Measurements from ENCODE around the gene AP3D1.

DNA sequence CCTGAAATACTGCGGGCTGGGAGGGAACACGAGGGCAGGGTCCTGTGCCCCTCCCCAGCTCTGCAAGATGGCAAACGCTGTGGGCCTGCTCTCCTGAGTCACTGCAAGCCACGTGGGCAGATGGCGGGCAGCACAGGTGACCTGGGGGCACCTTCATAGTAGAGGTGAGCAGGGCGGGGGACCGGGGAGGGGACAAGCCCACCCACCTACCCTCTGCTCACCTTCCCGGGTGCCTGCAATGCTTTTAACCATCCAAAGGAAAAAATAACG is 12.0 kb downstream of the MKNK2 start:
- RRBS = 88% methylated on average over 2 of the region's 9 CpGs

DNA sequence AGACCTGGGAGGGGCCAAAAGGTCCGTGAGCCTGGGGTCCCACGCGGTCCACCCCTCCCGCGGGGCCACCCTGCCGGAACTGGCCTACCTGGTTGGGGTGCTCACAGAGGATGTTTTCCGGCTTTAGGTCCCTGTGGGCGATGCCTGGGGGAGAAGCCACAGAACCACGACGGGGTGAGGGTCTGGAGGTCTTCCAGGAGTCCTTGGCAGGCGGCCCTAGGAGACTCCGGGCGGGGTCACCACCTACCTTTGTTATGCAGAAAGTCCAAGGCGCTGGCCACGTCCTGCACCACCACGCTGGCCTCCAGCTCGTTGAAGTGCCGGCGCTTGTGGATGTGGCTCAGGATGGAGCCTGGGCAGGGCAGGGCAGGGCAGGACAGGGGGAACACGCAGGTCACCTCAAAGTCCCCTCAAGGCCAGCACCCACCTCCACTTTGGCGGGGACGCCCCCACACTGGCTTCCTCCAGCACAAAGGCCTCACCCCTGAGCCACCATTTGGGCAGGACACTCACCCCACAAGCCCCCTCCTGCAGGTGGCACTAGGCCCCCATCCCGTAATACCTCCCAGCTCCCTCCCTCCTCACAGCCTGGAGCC is 8.4 kb downstream of the MKNK2 start:
- RRBS = 8% methylated on average over 7 of the region's 23 CpGs

DNA sequence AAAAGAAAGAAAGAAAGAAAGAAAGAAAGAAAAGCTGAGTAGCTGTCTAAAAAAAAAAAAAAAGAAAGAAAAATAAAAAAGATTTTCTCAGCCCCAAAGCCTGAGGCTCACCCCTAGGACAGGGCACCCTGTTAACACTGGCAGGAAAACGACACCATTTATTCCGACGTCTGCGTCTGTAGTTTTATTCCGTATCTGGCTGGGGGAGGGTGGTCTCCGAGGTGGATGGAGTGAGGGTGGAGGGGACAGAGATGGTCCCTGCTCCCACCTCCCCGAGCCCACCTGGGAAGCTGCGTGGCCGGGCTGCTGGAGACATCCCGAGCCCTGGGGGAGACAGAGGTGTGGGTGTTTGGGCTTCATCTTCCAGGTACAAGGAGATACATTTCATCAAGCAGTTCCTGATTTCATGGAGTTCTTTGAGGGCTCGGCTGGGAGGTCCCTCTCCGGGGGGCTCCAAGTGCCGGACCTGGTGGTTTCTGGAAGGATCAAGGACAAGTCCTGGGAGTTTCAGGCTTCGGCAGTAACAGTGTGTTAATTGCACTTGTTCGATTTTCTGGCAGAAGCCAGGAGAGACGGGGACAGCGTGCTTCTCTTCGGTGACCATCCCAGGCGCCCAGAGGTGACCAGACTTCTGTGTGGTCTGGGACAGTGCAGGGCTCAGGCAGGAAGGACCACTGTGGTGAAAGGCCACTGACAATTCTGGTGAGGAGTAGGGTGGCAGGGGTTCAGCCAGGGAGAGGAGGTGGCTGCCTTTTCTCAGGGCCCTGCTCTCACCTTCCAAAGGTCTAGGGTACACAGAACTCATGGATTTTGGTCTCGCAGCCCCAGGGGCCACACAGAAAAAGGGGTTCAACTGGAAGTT is 20.1 kb upstream of the MKNK2 start:
- RRBS = no CpG with 5 or more reads among the region's 20 CpGs

DNA sequence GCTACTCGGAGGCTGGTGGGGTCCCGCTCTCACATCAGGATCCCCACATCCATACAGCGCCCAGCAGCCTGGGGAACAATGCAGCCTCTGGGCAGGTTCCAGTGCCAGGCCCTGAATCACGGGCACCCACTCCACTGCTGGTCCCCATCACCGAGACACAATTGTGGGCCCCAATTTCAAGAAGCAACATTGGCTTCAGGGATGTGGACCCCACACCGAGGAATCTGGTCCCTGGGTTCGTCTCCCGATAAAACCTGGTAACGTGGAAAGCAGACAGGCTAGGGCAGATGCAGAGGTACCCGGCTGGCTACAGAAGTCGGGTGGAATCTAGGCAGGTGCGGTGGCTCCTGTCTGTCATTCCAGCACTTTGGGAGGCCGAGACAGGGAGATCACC is 20.6 kb downstream of the MOB3A start:
- RRBS = no CpG with 5 or more reads among the region's 13 CpGs

- RRBS = no CpG with 5 or more reads among the region's 21 CpGs
Observed at GRCh38 chr19:2088771-2089795, 7.0 kb downstream of the MOB3A start.

GRCh38 chr19:2115840-2116418 is 19.2 kb downstream of the IZUMO4 start:
- RRBS = 95% methylated on average over 5 of the region's 25 CpGs

GRCh38 chr19:2127691-2128340 is 23.6 kb downstream of the AP3D1 start:
- RRBS = 80% methylated on average over 1 of the region's 24 CpGs

DNA sequence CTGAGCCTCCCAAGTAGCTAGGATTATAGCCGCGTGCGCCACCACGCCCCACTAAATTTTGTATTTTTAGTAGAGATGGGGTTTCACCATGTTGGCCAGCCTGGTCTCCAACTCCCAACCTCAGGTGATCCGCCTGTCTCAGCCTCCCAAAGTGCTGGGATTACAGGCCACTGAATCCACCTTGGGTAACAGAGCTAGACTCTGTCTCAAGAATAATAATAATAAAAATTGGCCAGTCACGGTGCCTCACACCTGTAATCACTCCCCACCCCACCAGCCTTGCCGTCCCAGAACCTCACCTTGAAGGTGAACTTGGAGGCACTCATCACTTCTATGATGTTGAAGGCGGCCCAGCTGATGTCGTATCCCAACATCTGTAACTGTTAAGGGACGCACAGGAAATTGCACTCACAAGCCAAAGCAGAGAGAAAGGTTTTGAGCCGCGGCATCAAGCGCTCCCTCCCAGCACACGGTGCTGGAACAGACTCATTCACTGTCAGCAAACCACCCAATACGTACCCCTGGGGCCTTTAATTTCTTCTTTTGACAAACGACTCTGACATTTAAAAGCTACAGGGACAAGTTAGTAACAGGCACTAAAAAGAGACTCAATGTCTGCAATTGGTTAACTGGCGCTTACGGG is 13.8 kb downstream of the AP3D1 start:
- RRBS = no CpG with 5 or more reads among the region's 18 CpGs

DNA sequence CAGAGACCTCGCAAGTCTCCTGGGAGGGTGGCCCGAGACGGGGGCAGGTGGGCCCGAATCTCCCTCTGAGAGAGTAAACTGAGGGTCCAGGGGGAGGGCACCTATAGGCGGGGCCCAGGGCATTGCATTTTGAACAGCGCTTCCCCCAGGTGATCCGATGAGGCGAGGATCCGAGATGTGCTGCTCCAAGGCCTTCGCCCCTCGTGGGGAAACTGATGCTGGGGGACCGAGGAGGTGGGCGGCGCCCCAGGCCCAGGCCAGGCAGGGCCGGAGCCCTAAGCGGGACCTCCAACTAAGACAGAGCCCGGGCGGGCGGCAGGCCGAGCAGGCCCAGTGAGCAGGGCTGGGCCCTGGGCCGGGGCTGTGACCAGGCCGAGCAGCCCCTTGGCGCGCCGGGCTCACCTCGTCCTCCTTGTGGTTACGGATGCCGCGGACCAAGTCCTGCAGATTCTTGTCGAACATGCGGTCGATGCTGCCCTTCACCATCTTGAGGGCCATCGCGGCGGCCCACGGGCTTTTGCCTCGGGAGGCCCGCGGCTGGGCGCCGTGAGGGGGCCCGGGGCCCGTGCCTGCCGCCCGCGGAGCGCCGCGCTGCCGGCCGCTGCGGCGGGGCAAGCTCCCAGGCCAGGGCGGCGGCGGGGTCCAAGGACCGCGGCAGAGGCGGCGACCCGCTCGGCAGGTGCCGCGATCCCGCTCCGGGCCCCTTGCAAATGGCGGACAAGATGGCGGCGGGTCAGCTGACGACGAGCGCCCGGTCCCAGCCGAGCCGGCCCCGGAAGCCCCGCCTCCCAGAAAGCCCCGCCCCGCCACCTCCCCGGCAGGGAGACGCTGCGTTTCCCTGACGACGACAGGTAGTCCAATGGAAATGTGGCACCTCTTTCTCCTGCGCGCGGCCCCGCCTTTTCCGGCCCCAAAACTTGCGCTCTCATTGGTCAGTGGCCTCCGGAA is at the start of gene AP3D1:
Gene AP3D1 (minus strand): TSS at position 730 of the 948 bp plus-strand sequence.
- RRBS = 4% methylated on average over 49 of the region's 91 CpGs

GRCh38 chr19:2180256-2180754 is 16.6 kb downstream of the DOT1L start:
- RRBS = over 99% methylated on average over 11 of the region's 24 CpGs

DNA sequence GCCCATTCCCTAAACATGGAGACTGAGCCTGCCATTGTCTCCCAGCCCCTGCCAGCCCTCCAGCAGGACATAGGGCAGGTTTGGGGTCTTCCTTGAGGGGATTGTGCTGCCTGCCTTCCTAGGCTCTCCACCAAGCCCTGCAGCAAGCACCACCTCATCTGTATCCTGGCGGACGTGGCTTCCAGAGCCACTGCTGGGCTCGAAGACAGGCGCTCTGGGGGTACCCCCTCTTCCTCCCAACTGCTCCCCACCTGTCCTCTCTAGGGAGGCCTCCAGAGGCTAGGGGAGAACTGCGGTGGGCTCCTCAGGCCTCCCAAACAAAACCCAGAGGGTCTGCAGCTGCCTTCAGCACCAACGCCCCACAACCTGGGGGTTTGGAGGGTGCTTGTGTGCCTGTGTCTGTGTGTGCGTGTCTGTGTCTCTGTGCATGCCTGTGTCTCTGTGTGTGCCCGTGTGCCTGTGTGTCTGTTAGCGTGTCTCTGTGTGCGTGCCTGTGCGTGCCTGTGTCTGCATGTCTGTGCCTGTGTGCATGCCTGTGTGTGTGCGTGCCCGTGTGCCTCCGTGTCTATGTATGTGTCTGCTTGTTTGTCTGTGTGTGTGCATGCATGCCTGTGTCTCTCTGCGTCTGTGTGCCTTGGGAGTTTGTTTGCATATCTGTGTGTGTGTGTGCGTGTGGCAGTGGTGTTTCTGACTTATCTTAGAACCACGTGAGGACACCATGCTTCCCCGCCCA is 32.3 kb downstream of the PLEKHJ1 start:
- RRBS = no CpG with 5 or more reads among the region's 18 CpGs

DNA sequence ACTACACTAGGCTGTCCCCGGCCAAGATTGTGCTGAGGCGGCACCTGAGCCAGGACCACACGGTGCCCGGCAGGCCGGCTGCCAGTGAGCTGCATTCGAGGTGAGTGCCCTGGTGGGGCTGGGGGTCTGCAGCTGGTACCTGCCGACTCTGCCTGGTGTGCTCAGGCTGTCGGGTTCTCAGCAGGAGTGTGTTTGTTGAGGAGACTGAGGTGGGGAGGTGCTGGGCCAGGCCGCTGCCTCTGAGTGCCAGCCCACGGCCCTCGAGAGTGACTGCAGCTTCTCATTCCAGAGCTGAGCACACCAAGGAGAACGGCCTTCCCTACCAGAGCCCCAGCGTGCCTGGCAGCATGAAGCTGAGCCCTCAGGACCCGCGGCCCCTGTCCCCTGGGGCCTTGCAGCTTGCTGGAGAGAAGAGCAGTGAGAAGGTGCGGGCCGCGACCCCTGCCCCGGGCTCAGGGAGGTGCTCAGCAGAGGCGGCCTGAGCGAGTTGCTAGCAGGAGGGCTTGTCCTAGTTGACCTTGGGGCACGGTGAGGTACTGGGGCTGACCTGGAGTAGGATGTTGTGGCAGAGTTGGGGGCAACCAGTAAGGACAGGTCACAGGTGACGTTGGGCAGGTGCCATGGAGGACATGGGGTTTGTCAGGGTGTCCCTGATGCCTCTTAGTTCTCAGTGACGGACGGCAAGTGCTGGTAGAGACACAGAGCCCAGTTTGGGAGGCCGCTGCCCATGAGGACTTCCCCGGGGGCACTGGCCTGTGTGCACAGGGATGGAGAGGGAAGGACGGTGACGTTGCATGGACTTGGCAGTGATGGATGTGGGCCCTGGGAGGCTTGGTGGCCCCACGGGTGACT is 19.2 kb downstream of the PLEKHJ1 start:
- RRBS = 93% methylated on average over 4 of the region's 30 CpGs

GRCh38 chr19:2239184-2239780 is 2.7 kb downstream of the SF3A2 start:
- RRBS = no CpG with 5 or more reads among the region's 9 CpGs

DNA sequence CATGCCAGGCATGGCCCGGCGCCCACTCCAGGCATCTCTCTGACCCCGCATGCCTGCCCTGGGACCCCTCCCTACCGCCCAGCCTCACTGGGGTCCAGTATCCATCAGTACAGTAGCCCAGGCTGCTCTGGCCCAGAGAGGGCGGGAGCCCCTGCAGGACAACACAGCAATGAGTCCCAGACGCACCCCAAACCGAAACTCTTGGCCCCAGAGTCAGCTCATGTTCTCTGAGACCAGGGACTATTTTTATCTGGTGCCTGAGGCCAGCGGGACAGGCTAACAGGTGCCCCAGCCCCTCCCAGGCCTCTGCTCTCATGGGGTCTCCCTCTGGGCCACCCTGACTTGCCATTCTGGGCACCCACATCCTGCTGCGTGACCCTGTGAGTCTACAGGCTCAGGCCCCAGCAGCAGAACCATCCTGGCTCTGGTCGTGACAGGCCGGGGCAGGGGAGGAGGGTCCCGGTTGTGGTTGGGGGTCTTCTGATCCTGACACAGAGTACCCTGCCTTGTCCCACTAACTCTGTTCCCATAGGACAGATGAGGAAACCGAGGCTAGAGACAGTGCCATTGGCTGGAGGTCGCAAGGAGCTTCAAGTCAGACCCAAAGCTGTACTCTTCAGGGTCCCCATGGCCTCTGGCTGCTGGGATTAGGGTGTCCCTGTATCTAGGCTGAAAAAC is 600 bp downstream of the JSRP1 start:
- RRBS = no CpG with 5 or more reads among the region's 14 CpGs

DNA sequence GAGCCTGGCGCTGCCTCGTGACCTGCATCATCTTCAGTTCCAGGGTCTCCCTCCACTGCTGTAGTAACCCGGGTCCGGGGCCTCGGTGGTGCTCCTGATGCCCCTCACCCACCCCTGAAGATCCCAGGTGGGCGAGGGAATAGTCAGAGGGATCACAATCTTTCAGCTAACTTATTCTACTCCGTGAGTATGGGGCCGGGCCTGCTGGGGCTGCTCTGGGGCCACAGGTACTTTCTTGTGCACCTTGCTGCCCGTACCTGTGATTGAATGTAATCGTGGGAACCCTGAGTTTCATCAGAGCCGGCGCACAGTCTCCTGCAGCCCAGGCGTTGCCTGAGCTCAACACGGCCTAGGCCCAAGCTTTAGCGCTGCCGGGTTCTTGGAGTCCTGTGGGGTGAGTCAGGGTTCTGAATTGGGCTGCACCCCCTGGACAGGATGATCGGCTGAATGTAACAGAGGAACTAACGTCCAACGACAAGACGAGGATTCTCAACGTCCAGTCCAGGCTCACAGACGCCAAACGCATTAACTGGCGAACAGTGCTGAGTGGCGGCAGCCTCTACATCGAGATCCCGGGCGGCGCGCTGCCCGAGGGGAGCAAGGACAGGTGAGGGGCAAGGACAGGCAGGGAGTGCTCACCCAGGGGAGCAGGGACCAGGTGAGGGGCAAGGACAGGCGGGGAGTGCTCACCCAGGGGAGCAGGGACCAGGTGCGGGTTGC is 10.5 kb downstream of the PEAK3 start:
- RRBS = 9% methylated on average over 10 of the region's 33 CpGs

DNA sequence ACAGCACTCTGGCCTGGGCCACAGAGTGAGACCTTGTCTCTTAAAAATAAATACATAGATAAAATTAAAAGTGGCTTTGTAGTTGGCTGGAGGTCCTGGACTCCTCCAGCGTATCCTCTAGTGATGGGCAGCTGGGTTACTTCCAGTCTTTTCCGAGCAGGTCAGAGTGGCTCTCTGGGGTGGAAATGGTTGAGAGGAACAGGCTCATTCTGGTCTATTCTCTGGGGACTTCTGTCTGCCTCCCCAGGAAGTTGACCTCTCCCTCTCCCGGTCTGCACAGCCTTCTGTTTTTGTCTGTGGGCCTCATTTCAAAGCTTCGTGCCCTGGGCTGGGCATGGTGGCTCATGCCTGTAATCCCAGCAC is 10.0 kb downstream of the LSM7 start:
- RRBS = no CpG with 5 or more reads among the region's 4 CpGs

GRCh38 chr19:2423043-2423596 is 4.3 kb downstream of the TIMM13 start:
- RRBS = no CpG with 5 or more reads among the region's 12 CpGs

DNA sequence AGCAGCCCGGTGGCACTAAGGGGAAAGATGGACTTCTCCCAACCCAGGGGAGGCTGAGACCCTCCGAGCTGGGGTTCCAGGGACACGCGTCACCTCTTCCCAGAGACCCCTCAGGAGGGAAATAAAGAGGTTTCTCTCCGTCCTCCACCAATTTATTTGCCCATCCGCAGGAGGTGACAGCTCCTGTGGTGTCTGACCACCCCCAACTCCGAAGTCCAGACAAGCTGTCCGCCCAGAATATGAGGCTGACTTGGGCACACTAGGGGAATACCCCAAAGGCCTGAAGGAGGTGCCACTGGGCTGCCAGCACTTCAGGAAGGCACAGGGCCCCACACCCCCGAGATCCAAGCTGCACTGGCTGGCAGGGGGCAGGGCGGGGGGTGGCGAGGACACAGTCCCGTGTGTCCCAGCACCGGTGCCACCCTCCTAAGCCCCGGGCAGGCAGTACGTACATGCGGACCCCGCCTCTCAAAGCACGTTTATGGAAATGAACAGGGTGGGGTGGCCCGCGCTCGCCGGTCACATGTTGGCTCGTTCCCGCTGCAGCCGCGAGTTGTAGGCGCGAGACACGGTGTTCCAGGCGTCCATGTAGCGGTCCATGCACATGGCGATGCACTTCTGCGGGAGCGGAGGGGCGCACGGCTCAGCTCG is 832 bp downstream of the TIMM13 start:
- RRBS = 11% methylated on average over 8 of the region's 37 CpGs

GRCh38 chr19:2475114-2475712 is 714 bp upstream of the GADD45B start:
- RRBS = 5% methylated on average over 27 of the region's 45 CpGs

DNA sequence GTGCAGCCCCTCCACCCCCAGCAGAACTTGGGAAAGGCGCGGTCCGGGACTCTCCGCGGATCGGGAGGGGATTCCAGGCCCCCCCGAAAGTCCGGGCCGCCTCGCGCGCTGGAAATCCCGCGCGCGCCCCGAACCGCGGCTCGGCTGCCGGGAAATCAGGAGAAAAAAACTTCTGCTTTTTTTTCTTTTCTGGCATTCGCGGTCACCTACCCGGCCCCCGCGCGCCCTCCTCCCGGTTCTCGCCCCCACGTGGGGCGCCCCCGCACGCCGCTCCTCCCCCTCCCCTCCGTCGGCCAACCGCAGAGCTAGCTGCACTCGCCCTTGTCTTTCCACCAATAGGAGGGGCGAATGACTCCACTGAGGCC is 232 bp upstream of the GADD45B start:
- RRBS = 3% methylated on average over 21 of the region's 39 CpGs